Hepatocyte (in vitro differentiated cells and primary cell): ENCODE results near the gene FAM3B.

DNA sequence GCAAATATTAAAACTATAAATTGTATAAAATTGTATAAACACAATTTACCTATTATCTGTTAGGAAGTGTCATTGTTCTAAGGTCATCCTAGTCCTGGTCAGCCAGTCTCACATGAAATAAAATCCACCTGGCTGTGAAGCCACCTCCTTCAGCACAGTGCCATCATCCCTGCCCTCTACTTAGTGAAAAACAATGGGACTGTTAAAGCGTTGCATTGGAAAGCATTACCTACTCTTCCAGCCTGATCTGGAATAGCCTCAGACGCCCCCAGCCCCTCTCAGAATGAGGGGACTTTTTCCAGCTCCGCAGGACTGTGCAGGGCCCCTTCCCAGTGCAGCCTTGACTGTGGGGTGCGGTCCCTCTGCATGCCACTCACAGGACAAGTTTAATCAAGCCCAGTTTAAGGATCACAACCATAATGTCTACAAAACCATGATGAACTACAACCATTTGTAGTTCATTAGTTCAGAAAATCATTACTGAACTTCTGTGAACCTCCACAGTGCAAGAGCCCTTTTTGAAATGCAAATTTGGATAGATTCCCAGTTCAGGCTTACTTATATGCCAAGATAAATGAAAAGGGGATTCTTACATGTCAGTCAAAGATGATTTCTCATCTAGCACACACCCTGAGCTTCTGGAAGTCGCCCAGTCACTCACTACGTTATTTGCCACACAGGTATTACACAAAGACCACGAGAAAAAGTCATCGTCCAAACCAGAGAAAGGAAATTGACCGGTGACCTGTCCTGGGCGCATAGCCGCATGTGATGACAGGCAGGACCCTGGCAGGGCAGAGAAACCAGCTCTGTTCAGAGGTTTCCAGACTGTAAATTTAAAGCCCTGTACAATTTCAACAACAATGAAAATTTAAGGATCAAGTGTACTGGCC is 41.7 kb downstream of the ETS2 start:
- RAMPAGE, long total RNA, result no peak
- RRBS, result no CpG with 5 or more reads among the region's 11 CpGs

GRCh38 chr21:38909065-38909580 is 103.4 kb downstream of the ETS2 start:
- RAMPAGE, long total RNA, result no peak
- RRBS, result no CpG with 5 or more reads among the region's 9 CpGs

DNA sequence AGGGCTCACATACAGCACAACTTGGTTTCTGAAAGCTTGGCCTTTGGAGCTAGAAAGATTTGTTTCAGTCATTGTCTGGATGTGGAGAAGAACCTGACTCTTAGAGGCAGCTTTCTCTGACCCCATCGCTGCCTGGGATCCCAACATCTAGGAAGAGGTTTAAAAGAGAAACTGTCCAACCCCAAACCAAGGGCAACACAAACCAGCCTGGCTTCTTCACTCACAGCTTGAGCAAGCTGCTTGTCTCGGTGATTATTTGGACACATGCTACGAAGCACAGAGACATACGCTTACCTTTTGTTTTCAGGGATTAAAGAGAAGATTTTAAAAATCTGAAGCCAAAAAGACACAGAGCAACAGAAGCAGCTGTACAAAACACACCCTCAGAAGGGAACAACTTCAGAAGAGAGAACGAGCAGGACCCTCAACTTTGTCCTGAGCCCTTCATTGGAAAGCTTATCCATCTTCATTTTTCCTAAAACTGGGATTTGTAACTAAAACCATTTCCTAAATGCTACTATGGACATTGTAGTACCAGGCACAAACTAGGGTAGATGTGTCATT is 109.9 kb downstream of the ETS2 start:
- RAMPAGE, long total RNA, result no peak
- RRBS, result no CpG with 5 or more reads among the region's 5 CpGs

DNA sequence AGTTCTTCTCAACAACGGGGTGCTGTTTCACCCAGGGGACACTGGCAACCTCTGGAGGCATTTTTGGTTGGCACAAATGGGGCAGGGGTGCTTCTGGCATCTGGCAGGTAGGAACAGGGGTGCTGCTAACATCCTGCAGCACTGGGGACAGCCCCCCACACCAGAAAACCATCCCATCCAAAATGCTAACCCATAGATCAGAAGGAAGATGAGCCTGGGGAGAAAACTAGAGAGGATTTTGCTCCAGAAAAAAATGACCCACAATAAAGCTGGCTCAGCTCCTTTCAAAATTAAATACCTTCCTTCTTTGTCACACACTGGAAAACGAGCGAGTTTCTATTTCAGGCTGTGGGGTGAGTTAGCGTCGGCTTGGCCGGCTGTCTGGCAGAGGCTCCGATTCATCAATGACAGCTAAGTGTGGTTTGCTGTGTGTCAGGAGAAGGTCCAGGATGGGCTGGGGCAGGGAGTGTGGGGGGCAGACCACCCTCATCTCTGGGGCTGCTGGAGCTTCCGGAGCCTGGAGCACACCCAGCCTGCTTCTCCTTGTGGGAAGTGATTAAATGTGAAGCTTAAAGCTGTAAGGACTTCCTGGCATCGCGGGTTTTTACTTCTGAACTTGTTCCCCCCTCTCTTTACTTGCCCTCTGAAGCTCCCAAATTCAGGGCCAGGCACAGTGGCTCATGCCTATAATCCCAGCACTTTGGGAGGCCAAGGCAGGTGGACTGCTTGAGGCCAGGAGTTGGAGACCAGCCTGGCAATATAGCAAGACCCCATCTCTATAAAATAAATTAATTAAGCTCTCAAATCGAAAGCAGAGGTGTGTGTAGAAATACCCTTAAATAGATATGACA is 120.2 kb downstream of the ETS2 start:
- RAMPAGE, long total RNA, result no peak
- RRBS, result no CpG with 5 or more reads among the region's 11 CpGs

DNA sequence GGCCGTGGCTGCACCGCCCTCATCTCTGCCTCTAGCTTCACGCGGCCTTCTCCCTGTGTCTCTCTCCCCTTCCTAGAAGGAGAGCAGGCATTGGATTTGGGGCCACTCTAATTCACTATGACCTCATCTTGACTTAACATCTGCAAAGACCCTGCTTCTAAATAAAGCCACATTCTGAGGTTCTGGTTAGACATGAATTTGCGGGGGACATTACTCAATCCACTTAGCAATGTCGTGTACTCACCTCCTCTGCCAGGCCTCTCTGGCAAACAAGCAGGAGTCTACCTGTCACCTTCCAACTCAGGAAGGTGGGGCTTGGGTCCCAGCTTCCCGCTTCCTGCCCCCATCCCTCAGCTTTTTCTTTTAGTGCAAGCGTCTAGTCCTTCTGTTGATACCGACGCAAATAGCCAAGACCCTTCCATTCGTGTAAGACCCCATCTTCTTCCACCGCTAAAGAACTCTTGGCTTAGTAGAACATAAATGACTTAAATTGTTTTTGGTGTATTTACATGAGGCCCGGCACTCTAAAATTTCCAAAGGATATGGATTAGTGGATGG is 177.8 kb downstream of the PSMG1 start:
- RAMPAGE, long total RNA, result no peak
- RRBS, result no CpG with 5 or more reads among the region's 13 CpGs

DNA sequence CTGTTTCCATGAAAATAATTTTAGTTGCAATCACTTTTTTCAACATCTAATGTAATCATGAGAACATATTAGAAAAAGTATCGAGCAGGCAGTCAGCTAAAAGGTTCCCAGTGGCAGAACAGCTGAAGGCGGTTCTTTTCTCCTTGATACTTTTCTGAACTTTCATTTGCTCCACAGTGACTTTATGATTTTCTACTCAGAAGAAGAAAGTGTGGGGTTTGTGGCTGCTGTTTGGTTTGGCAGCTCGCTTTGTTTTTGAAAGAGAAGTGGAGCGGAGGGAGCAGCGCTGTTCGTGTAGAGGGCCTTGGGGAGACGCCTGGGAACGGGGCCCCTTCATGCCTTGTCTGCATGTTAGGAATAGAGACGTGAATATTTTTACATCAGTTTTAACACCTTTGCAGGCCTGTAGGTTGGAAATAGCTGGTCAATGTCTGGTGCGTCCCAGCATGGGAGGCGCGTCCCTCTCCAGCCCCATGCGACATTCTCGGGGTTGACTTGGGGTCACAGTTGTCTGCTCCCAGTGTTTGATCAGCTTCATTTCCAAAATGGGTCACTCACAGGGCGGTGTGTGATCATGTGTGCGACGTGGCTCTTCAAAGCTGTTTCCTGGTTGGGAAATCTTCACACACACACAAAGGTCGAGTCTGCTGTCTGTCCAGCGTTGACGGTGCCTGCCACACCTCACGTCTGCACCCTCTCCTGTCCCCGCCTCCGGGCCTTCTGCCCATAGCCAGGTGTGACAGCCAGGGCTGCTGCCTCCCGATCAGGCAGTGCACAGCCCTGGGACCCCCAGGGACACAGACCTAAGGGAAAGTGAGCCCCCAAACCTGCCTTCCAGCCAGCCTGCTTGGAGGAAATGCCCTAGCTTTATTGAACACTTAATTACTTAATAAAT is 149.3 kb downstream of the PSMG1 start:
- RAMPAGE, long total RNA, result no peak
- RRBS, result no CpG with 5 or more reads among the region's 24 CpGs

GRCh38 chr21:39098034-39098486 is 85.2 kb downstream of the PSMG1 start:
- RAMPAGE, long total RNA, result no peak
- RRBS, result no CpG with 5 or more reads among the region's 10 CpGs

DNA sequence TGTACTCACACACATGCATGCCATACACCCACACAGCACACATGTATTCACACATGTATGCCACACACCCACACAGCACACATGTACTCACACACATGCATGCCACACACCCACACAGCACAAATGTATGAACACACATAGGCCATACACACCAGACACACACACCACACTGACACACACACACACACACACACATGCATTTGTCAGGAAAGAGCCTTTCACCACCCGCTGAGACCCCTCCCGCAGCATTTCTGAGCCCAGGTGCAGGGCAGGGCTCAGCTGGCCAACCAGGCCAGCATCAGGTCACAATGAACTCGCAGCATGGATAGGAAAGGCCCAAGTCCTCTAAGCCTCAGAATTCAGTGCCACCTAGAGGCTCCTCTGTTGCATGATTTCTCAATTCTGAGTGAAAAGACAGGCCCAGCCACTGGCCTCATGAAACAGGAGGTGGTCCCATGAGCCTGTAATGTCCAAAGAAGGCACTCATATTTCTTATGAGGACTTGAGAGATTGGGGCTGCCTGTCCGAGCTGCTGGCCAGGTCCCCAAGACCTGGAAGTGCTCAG is 57.4 kb downstream of the PSMG1 start:
- RAMPAGE, long total RNA, result no peak
- RRBS, result no CpG with 5 or more reads among the region's 4 CpGs

DNA sequence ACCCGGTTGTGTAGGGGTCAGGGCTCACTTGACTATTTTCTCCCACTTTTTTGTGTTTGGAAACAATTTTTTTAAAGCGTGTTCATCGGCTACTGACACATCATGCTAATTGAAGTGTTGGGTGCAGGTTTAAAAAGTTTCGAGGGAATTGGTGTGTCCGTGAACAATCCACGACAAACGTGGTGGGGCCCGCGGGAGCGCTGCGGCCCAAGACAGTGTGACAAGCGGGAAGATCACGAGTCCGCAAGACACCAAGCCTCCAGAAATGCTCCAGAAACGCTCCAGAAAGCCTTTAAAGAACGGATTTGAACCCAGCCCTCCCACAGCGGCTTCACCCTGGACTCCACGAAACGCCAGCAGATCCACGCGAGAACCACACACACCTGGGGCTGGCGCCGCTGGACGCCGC is 566 bp downstream of the PSMG1 start:
- RAMPAGE, long total RNA, result no peak
- RRBS, result no CpG with 5 or more reads among the region's 25 CpGs

DNA sequence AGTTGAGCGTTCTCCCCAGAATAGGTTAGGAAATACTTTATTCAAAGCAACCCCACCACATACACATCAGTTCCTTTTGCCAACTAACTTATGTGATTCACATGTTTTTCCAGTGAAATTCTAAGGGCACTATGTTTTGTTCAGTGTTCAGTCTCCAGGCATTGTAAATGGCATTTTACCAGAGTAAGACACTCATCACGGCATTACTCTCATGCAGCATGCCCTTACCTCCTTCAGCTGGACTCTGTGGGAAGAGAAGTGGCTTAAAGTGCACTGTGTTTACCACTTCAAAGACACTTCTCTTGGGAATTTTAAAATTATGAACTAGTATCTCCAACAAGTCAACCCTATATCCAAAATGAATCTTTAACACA is 5.5 kb upstream of the PSMG1 start:
- RAMPAGE, long total RNA, result no peak
- RRBS, result no CpG with 5 or more reads among the region's 2 CpGs

GRCh38 chr21:39208904-39209293 is 25.6 kb upstream of the PSMG1 start:
- RAMPAGE, long total RNA, result no peak
- RRBS, result no CpG with 5 or more reads among the region's 1 CpG

DNA sequence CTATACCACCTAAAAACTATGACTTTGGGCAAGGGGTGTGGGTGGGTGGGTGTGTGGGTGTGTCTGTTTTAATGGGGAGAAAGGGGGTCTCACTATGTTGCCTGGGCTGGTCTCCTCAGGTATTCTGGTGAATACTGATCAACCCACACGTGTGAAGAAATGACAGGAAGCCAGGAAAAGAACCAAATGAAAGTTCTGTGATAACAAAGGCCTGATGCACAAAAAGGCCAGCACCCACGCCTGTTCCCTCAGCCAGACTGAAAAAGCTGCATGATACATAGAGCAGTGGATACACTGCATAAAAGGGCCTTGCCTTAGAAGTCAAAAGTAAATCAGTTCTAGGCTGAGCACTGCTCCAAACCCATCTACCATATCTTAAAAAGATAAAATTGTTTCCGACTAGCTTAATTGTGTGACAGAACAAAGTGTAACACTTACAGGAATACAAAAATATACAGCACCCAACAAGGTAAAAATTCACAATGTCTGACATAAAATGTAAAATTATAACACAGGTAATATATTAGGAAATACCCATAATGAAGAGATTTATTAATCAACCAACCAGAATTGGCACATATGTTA is 36.9 kb upstream of the PSMG1 start:
- RAMPAGE, long total RNA, result no peak
- RRBS, result no CpG with 5 or more reads among the region's 3 CpGs

GRCh38 chr21:39387965-39388548 is 7.9 kb downstream of the GET1 start:
- RAMPAGE, long total RNA, result no peak
- RRBS, result no CpG with 5 or more reads among the region's 21 CpGs

GRCh38 chr21:39632117-39632584 is 19.4 kb downstream of the B3GALT5 start:
- RAMPAGE, long total RNA, result no peak
- RRBS, result no CpG with 5 or more reads among the region's 5 CpGs

DNA sequence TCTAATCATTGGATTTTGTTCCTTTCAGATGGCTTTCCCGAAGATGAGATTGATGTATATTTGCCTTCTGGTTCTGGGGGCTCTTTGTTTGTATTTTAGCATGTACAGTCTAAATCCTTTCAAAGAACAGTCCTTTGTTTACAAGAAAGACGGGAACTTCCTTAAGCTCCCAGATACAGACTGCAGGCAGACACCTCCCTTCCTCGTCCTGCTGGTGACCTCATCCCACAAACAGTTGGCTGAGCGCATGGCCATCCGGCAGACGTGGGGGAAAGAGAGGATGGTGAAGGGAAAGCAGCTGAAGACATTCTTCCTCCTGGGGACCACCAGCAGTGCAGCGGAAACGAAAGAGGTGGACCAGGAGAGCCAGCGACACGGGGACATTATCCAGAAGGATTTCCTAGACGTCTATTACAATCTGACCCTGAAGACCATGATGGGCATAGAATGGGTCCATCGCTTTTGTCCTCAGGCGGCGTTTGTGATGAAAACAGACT is 47.8 kb downstream of the B3GALT5 start:
- RAMPAGE, long total RNA, result no peak
- RRBS, result no CpG with 5 or more reads among the region's 14 CpGs

DNA sequence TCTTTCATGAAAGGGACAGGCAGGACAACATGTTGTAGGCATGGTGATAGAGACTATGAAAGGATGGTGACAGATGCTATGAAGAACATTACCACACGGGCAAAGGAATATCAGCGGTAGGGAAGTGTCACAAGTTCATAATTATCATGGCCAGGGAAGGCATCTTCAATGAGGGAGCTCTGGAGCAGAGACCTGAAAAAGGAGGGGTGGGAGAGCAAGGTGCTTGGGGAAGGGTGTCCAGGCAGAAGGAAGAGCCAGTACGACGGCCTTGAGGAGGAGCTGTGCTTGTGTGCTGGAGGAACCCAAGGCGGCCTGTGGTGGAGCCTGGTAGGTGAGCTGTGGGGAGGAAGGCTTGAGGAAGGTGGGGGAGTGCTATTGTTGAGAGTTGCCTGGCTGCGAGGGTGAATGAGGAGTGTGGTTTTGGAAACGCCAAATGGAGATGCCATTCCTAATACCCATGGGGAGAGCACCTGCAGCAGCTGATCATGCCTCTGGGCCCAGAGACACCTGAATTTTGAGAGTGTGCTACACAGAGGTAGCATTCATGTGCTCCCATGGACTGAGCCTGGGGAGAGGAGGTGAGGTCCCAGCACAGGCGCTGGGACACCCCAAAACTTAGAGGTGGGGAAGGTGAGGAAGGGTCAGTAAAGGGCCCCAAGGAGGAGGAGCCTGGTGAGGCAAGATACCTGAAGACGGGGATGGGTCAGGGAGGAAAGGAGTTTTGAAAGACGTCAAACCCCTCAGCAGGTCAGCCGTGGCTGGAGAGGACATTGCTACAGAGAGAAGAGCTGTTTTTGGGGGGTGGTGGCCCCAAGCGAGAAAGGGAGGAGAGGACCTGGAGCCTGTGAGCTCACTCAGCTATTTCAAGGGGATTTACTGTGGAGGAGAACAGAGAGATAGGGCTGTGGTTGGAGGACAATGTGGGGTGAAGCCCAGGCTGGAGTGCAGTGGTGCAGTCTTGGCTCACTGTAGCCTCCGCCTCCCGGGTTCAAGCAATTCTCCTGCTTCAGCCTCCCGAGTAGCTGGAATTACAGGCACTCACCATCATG is 35.5 kb downstream of the BACE2 start:
- RAMPAGE, long total RNA, result no peak
- RRBS, result no CpG with 5 or more reads among the region's 15 CpGs

- RAMPAGE, long total RNA, result no peak
- RRBS, result no CpG with 5 or more reads among the region's 7 CpGs
These were observed 40.5 kb upstream of the FAM3B start for GRCh38 chr21:41275844-41276712.

- RAMPAGE, long total RNA, result start-site peak on the plus strand at chr21:41316796-41316858, 220 and 112 reads in 2 replicates
- RRBS, result 6% methylated on average over 19 of the region's 75 CpGs
These were observed at the start of gene FAM3B for GRCh38 chr21:41316028-41317354. TSS of gene FAM3B (plus strand) at chr21:41316801.

- RAMPAGE, long total RNA, result no peak
- RRBS, result no CpG with 5 or more reads among the region's 2 CpGs
These were observed 2.7 kb downstream of the MX2 start for GRCh38 chr21:41364523-41364978.

GRCh38 chr21:41367771-41368352 is 6.0 kb downstream of the MX2 start:
- RAMPAGE, long total RNA, result no peak
- RRBS, result no CpG with 5 or more reads among the region's 11 CpGs